Metastatic Liver Carcinoma in the Lung (tissue), 2 donors: ENCODE results near the gene MRPL30.

DNA sequence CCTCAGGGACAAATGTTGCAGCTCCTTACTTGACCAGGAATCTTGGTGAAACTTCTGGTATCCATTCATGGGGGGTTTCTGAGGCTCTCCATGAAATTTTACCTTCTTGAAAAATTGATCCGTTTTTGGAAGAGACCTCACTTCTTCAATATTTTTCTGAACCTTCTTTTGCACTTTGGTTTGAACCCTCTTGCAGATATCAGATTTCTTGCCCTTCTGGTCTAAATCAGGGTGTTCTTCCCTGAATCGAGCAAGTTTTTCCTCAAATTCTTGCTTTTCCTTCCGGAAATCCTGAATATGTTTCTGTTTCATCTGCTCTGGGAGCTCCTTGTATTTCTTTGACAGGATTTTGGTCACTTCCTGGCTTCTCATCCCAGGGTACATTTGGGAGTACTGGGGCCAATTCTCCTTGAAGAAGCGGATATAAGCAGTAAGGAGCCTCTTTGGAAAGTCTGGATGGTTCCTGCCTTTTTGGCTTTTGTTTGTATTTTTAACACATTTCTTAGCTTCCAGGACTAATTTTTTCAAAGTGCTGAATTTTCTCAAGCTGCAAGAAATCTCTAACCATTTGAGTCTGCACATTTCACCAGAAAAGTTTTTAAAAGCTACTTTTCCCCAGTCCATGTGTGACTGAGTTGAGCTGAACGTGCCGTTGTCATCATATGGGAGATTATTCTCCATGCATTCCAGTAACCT is 8.7 kb upstream of the COX5B start:
- PRO-cap, 2 experiments, result no peak in any of the 2 experiments

DNA sequence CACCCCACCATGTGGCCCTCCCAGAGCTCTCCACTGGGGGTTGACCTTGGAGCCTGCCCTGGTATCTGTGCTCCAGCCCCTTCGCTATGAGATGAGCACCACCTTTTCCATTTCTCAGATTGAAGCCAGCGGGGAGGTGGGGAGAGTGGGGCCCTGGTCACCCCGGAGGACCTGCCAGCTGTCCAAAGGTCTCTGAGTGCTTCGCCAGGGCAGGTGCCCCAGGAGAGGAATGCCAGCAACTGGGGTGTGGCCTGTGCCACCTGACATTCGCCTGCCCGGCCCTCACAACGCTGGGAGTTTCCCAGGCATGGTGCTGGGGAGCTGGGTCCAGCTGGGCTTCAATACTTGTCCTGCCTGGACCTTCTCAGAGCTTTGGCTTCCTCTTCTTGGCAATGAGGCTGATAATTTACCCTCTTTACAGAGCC is 5.9 kb upstream of the ZAP70 start:
- PRO-cap, 2 experiments, result no peak in any of the 2 experiments

- PRO-cap, 2 experiments, result no peak in any of the 2 experiments
Measured at GRCh38 chr2:97796686-97797602, 83.6 kb downstream of the ZAP70 start.

DNA sequence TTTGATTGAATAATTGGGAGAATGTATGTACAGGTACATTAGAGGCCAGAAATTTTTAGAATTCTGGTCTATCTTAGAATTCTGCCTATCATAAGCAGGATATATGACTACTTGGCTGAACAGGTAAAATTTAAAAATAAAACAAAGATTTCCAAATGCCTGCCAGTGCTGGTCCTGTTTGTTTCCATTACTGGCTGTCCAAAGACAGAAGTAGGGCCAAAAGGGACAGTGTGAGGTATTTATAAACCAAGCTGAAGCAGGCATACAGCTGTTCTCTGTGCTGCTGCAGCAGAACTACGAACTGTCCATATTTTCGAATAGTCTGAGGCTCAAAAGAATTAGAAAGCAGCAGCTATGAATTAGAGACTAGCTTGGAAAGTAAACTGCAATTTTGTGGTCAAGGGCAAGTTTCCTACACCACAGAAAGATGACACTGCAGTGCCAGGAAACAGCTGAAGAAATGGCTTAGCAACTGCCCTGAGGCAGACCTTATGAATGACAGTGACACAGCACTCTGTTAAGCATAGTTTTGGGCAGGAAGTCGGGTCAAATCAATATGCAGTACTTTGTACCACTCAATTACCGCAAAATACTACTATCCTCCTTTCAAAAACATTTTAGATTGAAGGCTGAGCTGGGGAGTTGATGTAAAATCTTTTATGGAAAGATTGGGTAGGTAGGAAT is 125.4 kb downstream of the TMEM131 start:
- PRO-cap, 2 experiments, result no peak in any of the 2 experiments

DNA sequence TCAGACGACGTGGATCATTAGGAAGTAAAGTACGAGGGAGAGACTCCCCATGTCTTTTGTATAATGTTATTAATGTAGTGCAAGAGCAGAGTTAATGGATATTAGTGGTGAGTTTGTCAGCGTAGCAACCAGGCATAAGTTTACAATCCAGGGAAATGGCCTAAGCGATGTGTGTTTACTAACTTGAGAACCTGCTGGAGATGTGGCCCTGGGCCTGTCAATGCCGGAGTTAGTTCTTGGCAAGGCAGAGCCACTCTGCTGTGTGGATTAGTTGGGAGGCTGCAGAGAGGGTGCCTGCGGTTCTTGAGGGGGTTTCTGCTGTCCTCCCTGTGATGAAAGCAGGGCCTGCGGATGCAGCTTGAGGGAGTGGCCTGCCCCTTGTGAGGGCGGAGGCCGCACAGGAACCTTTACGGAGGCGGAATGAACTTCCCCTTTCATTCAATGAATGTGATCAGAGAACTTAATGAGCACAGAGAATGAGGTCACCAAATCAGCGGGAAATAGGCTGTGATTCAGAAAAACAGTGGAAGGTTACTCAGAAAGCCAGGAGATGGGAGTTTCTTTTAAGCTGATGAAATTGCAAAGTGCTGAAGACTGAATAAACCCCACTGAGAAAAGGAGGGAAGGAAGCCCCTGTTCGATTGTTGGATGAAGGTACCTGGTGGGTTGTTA is 47.2 kb downstream of the VWA3B start:
- PRO-cap, 2 experiments, result no peak in any of the 2 experiments

GRCh38 chr2:98280341-98280747 is 65.9 kb upstream of the CNGA3 start:
- PRO-cap, 2 experiments, result no peak in any of the 2 experiments

DNA sequence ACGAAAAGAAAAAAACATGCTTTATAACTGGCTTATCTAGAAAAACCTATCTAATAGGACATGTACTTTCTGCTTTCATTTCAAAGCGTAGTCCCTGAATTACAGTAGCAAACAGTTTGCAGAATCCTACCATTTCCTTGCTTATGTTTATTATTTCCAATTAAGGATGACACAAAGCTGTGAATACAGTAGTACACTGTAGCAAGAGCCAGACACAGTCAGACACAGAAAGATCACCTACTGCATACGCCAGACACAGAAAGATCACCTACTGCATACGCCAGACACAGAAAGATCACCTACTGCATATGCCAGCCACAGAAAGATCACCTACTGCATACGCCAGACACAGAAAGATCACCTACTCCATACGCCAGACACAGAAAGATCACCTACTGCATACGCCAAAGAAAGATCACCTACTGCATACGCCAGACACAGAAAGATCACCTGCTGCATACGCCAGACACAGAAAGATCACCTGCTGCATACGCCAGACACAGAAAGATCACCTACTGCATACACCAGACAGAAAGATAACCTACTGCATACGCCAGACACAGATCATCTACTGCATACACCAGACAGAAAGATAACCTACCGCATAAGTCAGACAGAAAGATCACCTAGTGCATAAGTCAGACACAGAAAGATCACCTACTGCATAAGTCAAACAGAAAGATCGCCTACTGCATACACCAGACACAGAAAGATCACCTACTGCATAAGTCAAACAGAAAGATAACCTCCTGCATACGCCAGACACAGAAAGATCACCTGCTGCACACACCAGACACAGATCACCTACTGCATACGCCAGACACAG is 25.9 kb downstream of the COA5 start:
- PRO-cap, 2 experiments, result no peak in any of the 2 experiments

DNA sequence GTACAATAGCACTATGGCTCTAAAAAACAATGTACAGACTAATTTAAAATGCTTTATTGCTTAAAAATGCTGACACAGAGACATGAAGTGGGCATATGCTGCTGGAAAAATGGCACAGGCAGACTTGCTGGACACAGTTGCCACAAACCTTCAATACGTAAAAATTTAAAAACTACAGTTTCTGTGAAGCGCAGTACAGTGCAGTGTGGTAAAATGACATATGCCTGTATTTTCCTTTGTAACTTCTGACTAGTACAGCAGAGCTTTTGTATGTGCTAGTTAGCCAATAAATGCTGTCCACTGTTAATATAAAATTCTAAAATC is 4.4 kb downstream of the UNC50 start:
- PRO-cap, 2 experiments, result no peak in any of the 2 experiments

DNA sequence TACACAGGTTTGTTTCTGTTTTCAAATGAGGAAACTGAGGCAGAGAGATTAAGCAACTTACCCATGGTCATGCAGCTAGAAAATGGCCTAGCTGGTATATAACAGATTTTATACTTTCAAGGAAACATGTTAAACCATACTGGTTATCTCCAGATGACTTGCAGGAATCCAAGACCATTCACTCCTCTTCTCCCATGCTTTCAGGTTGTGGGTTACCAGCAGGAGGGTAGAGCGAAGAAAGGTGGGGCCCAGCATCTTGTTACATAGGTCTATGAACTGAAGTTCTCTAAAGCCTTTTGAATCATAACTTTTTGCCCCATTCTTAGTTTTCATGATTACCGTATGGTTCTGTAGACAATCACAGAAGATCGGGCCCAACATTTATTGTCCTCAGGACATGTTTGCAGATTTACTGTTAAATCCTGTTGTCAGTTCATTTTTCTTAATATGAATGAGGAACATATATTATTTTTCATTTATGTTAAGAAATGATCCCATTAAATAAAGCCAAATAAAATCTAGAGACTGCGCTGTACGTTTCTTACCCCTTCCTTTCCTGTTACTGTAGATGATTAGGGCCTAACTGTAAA is 8.4 kb downstream of the UNC50 start:
- PRO-cap, 2 experiments, result no peak in any of the 2 experiments

GRCh38 chr2:98664385-98664928 is 56.1 kb downstream of the UNC50 start:
- PRO-cap, 2 experiments, result no peak in any of the 2 experiments

DNA sequence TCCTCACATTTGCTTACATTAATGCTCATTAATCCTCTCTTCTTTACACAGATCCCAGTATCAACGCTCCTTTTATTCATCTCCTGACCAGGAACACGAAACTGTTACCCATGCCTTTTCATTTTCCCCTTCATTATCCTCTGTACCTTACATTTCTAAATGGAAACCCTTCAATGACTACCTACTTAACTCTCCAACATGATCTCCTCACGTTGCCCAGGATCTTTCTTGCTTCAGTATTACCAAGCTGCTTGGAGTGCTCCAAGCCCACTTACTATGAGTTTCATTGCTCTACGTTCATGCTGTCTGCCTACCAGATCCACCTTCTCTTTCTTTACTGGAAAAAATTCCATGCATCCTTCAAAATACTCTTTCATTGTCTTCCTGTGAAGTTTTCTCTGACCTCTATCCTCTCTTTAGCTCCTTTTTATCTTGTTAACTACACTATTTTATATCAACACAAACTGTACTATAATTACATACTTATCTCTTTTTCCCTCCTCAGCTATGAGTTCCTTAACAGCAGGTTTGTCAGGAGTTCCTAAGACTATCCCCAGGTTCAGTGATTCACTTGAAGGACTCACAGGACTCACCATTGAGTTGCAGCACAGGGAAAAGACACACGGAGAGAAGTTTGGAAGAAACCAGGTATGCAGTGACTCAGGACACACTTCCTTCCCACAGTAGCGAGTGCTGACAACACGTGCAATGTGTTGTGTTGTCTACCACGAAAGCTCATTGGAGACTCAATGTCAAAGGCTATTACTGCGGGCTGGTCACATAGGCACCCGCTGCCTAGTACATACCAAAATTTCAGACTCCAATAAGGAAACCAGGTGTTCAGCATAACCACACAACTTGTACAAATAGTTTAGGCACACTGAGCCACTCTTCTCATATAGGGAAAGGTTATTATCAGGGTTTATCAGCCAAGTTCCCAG is 32.2 kb downstream of the MGAT4A start:
- PRO-cap, 2 experiments, result no peak in any of the 2 experiments

- PRO-cap, 2 experiments, result peak in 1 of 2 experiments; most common plus-strand start chr2:98768917 (in 1)
Measured at GRCh38 chr2:98768204-98769223, 37.6 kb upstream of the MGAT4A start.

DNA sequence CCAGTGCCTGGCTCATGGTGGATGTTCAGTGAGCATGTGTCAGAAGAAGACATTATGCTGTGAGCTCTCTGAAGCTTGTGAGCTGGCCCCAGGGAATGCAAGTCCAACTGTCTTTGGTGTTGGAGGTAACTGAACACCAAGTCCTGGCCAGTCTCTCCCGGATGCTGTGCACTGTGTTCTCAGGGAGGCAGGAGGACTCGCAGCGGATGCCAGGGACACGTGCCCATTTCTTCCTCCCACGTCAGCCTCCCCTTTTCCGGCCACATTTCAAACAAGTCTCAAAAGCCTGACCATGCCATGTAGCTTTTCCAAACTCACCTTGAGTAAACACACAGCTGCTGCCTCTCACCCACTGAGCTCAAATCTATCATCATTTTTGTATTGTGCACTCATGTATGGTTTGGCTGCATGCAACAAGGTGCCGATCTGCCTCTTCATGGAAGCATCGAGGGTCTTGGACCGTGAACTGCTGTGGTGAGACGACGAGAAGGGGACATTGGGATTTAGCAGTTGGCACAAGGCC is 44.3 kb upstream of the MGAT4A start:
- PRO-cap, 2 experiments, result no peak in any of the 2 experiments

DNA sequence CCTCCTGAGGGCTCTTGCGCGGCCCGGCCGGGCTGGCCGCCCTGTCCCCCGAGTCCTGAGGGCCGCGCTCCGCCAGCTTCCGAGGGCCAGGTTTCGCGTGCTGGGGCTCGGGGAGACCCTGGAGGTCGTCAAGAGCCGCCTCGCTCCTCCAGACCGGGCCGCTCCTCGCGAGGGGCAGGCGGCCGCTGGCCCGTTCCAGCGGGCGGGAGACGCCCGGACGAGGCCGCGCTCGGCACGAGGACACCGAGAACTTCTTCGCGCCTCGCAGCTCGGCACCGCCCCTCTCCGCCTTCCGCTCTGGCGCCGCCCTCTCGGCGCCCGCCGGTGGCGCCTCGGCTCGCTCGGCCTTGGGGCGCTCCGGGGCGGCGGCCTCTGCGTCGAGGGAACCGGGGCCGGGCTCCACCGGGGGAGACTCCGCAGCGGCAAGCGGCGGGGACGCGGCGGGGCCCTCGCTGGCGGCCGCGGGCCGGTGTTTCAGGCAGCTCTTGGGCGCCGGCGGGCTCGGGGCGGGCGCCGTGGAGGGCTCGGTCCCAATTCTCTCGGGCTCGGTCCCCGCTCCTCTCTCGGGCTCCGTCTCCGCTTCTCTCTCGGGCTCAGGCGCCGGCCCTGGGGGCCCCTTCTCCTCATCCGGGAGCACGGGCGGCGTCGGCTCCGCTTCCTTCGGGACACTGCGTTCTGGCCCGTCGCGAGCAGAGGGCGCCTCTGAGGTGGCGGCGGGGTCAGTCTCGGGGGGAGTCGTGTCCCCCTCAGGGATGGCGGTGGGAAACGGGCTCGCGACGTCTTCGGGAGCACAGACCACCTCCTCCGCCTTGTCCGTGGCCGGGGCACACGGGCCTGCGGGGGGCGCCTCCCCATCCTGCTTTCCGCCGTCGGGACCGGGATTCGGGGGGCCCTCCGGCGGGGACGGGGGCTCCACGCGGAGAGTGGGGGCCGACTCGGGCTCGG is 91.6 kb upstream of the MGAT4A start:
- PRO-cap, 2 experiments, result peak in 2 of 2 experiments; most common plus-strand start position 749 of the sequence (in 2); most common minus-strand start position 257 of the sequence (in 1)

GRCh38 chr2:99171068-99171768 is 9.6 kb downstream of the MITD1 start:
- PRO-cap, 2 experiments, result no peak in any of the 2 experiments

GRCh38 chr2:99180598-99181678 is at the start of gene MRPL30:
MRPL30 (plus strand) TSS chr2:99181184.
- PRO-cap, 2 experiments, result peak in 2 of 2 experiments; most common plus-strand start chr2:99181152 (in 2); most common minus-strand start chr2:99180987 (in 2)

- PRO-cap, 2 experiments, result peak in 2 of 2 experiments; most common plus-strand start chr2:99337846 (in 1); most common minus-strand start chr2:99338096 (in 1)
Measured at GRCh38 chr2:99337726-99338696, 822 bp downstream of the EIF5B start.

DNA sequence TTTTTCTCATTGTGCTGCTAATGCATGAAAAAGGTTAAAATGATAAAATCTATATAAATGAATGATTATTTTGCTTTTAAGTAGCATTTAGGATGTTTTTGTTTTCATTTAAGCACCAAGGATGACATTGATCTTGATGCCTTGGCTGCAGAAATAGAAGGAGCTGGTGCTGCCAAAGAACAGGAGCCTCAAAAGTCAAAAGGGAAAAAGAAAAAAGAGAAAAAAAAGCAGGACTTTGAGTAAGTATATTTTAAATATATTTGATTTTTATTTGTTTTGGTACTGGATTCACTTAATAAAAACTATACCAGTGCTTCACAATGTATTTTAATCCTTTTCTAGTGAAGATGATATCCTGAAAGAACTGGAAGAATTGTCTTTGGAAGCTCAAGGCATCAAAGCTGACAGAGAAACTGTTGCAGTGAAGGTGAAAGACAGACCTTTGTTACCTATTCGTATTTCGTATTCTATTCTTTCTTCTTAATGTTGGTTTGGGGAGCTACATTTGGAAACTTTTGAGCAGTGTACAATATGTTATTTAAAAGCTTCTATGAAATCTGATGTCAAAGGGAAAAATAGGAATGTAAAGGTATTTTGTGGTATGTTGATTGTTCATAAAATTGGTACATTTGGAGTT is 23.1 kb downstream of the EIF5B start:
- PRO-cap, 2 experiments, result no peak in any of the 2 experiments

- PRO-cap, 2 experiments, result no peak in any of the 2 experiments
Measured at GRCh38 chr2:99403317-99404063, 66.3 kb downstream of the EIF5B start.

- PRO-cap, 2 experiments, result no peak in any of the 2 experiments
Measured at GRCh38 chr2:99404064-99405213, 67.2 kb downstream of the EIF5B start.